BJ (cell line): ENCODE measurements around a stretch of chr17.

DNA sequence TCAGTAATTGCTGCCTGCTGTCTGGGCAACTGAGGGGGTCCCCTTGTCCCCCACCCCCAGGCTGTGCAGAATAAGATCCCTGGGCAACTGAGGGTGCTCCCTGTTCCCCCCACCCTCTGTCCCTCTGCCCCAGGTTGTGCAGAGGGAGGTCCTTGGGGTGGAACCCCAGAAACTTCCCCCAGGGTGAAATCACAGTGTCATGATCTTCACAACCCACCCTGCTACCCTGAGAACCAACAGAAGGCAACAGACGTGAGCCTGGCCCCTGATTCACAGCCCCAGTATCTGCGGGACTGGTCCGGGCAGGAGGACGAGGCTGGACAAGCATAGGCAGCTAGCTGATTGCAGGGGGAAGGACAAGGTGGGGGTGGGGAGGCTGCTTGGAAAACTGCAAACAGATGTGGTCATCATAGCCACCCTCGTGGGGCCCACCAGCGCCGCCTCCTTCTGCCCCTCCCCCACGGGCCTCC is 12.1 kb upstream of the CDC42EP4 start:
- CAGE, long polyA plus RNA, result no peak
- RRBS, result no CpG with 5 or more reads among the region's 8 CpGs

DNA sequence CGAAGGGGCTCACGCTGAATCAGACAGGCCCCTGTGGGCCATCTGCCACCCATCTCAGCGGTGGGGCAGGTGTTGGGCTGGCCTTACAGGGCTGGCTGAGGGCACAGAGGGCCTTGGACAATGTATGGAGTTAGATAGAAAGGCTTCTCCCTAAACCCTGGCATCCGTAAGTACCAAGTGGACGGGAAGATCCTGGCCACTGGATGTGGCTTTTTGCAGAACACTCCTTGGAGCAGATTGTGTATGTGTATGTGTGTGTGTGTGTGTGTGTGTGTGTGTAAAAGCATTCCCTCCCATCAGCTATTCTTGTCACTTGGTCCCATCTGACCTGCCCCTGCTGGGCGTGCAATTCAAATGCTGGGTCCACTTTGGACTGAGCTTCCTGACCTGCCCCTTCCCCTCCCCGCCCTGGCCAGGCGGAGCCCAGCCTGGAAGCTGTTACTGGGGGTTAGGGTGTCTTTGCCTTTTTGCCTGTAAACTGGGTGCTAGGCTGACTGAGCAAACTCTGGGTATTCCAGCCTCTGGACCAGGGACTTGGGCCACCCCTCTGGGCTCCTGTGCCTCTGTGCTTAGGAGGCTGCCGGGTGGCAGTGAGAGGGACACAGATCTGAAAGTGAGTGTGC is 25.1 kb upstream of the CDC42EP4 start:
- CAGE, long polyA plus RNA, result no peak
- RRBS, result no CpG with 5 or more reads among the region's 9 CpGs

DNA sequence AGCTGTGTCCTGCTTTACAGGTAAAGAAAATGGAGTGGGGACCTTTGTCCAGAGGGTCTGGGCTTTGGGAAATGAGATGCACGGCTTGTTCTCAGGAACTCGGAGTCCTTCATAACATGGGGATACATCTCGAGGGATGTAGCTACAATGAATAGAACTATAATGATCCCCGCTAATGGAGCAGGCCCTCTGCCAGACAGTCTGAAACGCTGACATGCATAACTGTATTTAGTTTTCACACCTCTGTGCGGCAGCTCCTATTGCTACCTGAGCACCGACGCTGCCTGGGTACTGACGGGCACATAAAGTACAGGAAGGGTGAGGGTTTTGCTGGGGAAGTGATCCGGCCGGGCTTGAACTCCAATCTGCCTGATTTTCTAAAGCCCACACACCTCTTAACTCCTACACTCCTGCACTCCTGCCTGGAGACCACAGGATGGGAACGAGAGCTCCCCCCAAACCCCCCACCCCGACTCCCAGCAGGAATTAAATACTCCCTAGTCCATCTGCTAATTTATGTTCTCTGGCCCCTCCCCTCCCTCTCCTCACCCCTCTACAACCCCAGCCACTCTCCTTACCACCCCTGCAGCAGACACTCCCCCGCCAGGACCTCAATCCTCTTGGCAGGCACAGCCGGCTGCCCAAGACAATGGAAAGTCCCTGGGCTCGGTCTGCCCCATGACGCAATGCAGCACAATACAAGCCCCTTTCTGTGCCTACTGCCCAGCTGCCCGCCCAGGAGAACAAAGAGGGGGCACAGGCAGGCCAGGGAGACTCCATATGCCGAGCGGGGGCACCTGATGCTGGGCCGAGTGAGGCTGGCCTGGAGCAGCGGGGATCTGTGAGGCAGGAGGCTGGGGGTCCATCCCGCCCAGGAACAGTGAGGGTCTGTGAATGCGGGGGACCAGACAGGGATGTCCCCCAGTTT is 30.1 kb upstream of the CDC42EP4 start:
- CAGE, long polyA plus RNA, result no peak
- RRBS, result no CpG with 5 or more reads among the region's 24 CpGs

DNA sequence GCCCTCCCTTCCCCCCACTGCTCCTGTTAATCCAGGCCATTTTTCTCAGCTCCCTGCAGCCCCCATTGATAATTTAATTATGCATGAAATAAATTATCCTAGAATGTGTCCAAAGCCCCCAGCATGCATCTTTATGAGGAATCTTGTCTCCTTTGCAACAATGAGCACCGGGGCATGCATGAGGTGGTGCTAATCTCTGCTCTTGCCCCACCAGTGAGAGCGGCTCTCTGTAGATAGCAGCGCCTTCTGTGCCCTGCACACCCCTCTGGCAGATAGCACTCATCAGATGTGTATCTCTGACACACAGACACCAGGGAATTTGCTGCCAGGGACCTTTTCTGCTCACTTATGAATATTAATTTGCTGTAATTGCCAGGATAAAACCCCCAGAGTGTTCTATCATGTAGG is 140.2 kb upstream of the CDC42EP4 start:
- CAGE, long polyA plus RNA, result no peak
- RRBS, result no CpG with 5 or more reads among the region's 3 CpGs

DNA sequence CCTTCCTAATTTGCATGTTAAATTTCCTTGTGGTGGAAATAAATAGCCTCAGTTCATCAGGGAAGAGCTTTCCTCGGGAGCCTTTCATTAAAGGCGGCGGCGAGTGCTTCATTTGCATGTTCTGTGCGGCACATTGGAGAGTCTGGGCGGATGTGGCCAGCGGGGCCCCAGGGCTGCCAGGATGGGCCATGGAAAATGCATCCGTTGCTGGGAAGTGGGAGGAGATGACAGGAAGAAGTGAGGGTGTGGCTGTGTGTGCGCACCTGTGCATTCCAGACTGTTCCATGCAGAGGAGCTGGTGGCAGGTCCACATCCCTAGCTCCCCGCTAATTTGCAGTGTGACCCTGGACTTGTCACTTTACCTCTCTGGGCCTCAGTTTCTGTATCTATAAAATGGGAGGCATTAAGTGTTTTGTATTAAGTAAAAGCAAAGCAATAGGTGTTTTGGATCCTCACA is 151.0 kb downstream of the SDK2 start:
- CAGE, long polyA plus RNA, result no peak
- RRBS, result no CpG with 5 or more reads among the region's 10 CpGs

DNA sequence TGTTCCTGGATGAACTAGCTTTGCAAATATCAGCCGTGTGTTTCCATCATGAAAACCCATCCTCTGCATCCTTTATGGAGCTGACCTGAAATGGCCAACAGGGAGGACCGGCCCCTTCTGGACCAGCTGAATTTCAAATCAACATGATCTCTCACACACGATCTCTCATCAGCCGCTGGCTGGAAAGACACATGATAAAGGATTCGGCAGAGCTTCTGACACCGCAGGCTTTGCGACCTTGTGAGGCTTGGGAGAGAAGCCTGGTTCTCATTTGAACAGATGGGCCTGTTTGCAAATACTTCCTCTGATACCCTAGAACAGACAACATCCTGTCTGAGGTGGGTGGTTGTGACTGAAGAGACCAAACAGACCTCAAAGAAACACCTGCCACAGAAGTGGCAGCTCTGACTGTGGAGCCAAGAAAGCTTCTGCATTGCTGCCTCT is 77.9 kb upstream of the SDK2 start:
- CAGE, long polyA plus RNA, result no peak
- RRBS, result no CpG with 5 or more reads among the region's 7 CpGs

- CAGE, long polyA plus RNA, result no peak
- RRBS, result no CpG with 5 or more reads among the region's 5 CpGs
These were observed 133.1 kb upstream of the SDK2 start for GRCh38 chr17:73777422-73777710.

GRCh38 chr17:73954969-73955506 is 248.4 kb upstream of the RPL38 start:
- CAGE, long polyA plus RNA, result no peak
- RRBS, result no CpG with 5 or more reads among the region's 7 CpGs

DNA sequence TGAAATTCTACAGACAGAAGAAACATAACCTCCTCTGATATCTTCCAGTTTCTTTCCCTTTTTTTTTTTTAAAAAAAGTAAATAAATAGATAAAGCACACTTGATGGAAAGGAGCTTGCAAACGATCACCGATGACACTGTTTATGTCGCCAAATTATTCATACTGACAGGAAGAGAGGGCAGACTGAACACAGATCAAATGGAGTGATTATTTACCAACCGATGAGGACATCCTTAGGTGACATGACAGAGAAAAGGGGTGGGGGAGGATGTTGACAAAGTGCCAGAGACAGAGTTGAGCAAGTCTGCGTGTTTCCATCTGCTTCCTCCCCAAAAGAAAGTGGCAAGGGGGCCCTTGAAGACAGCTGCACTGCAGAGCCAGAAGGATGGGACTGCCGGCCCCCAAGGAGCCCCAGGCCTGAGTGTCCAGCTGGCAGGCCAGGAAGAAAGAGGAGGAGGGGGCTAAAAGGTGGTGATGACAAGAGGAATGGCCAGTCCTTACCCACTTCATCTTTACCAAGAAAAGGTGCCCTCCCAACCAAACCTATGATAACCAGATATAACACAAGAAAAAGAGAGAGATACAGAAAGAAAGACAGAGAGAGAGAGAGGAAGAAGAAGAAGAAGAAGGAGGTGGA is 191.0 kb upstream of the RPL38 start:
- CAGE, long polyA plus RNA, result no peak
- RRBS, result no CpG with 5 or more reads among the region's 6 CpGs

- CAGE, long polyA plus RNA, result no peak
- RRBS, result no CpG with 5 or more reads among the region's 10 CpGs
These were observed 160.7 kb upstream of the RPL38 start for GRCh38 chr17:74042651-74043313.

- CAGE, long polyA plus RNA, result no peak
- RRBS, result no CpG with 5 or more reads among the region's 5 CpGs
These were observed 78.4 kb upstream of the RPL38 start for GRCh38 chr17:74124968-74125574.

DNA sequence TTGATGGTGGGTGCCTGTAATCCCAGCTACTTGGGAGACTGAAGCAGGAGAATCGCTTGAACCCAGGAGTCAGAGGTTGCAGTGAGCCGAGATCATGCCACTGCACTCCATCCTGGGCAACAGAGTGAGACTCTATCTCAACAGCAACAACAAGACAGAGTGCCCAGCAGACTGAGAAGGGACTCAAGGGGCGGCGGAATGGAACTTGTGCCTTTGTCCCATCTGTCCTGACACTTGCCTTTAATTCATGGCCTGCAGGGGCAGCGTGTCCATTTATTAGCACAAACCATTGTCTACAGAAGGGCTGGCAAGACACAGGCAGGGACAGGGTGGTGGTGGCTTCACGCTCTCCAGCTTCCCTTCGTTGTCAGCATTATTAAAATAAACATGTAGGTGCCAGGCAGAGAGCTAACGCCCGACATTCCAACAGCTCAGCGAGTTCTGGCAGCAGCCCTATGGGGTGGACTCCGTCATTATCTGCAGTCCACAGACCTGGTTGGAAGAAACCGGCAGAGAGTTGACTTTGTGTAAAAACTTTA is 16.2 kb downstream of the DNAI2 start:
- CAGE, long polyA plus RNA, result no peak
- RRBS, result no CpG with 5 or more reads among the region's 12 CpGs

DNA sequence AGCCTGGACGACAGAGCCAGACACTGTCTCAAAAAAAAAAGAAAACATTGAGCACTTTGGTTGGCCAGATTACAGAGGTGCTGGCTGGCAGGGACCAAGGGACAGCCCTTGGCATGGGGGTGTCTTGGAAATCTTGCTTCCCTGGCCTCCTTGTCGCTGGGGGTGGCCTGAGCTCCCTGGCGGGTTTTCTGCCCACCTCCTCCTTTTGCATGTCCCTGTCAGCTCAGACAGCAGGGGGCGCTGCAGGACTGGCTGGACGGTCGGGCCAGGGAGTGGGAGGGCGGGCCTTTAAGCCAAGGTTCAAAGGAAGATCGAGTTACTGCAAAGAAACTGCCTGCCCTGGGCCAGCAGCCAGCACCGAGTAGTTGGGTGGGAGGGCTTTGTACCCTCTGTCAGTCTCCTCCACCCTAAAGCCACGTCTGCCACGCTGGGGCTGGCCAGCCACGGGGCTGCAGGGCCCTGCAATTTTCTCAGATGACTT is 12.1 kb downstream of the GPR142 start:
- CAGE, long polyA plus RNA, result no peak
- RRBS, result no CpG with 5 or more reads among the region's 12 CpGs

- CAGE, long polyA plus RNA, result no peak
- RRBS, result no CpG with 5 or more reads among the region's 8 CpGs
These were observed 4.9 kb upstream of the GPRC5C start for GRCh38 chr17:74427033-74427410.

DNA sequence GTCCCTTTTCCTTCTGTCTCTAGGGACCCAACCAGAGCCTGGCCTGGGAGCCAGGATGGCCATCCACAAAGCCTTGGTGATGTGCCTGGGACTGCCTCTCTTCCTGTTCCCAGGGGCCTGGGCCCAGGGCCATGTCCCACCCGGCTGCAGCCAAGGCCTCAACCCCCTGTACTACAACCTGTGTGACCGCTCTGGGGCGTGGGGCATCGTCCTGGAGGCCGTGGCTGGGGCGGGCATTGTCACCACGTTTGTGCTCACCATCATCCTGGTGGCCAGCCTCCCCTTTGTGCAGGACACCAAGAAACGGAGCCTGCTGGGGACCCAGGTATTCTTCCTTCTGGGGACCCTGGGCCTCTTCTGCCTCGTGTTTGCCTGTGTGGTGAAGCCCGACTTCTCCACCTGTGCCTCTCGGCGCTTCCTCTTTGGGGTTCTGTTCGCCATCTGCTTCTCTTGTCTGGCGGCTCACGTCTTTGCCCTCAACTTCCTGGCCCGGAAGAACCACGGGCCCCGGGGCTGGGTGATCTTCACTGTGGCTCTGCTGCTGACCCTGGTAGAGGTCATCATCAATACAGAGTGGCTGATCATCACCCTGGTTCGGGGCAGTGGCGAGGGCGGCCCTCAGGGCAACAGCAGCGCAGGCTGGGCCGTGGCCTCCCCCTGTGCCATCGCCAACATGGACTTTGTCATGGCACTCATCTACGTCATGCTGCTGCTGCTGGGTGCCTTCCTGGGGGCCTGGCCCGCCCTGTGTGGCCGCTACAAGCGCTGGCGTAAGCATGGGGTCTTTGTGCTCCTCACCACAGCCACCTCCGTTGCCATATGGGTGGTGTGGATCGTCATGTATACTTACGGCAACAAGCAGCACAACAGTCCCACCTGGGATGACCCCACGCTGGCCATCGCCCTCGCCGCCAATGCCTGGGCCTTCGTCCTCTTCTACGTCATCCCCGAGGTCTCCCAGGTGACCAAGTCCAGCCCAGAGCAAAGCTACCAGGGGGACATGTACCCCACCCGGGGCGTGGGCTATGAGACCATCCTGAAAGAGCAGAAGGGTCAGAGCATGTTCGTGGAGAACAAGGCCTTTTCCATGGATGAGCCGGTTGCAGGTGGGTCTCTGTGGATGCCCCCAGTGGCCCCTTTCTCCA is 8.2 kb downstream of the GPRC5C start:
- CAGE, long polyA plus RNA, result no peak
- RRBS, result 83% methylated on average over 4 of the region's 43 CpGs

- CAGE, long polyA plus RNA, result no peak
- RRBS, result no CpG with 5 or more reads among the region's 8 CpGs
These were observed 2.7 kb downstream of the CD300LB start for GRCh38 chr17:74528361-74529112.

DNA sequence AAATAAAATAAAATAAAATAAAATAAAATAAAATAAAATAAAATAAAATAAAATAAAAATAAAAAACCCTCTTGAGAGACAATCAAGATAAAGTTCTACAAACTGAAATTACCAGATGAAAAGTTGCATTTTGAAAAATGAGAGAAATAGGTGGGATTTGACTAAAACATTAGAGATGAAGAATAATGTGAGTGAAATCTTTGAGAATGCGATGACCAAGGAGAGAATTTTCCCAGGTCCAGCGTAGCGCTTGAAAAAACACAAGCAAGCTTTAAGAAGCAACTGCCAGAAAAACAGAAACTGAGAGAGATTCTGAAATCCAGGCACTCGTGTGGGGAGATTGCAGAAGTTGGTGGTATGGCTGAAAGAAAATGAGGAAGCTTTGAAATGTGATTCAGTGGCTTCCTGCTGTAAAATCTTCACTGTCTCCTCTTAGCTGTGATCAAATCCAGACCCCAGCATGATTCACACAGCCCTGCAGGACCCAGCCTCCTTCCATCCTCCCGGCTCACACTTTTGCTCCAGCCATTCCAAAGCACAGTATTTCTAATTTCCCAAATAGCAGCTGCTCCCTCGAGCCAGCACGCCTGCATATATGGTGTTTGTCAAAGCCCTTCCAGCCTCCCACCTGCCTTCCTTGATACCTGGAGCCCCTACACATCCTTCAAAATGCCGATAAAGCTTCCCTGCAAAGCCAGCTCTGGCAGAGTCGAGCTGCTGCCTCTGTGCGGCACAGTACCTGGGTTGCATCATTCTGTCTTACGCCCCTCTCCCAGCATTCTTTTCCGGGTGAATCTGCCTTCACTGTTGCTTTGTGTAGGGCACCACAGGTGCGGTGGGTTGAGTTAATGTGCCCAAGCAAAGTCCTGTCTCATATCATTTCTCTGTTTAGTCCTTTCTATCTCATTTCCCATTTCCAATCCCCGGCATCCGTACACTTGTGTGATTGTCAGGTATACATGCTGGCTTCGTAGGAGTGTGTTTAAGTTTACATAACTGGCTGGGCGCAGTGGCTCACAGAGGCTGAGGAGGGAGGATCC is 8.4 kb upstream of the CD300E start:
- CAGE, long polyA plus RNA, result no peak
- RRBS, result no CpG with 5 or more reads among the region's 17 CpGs

DNA sequence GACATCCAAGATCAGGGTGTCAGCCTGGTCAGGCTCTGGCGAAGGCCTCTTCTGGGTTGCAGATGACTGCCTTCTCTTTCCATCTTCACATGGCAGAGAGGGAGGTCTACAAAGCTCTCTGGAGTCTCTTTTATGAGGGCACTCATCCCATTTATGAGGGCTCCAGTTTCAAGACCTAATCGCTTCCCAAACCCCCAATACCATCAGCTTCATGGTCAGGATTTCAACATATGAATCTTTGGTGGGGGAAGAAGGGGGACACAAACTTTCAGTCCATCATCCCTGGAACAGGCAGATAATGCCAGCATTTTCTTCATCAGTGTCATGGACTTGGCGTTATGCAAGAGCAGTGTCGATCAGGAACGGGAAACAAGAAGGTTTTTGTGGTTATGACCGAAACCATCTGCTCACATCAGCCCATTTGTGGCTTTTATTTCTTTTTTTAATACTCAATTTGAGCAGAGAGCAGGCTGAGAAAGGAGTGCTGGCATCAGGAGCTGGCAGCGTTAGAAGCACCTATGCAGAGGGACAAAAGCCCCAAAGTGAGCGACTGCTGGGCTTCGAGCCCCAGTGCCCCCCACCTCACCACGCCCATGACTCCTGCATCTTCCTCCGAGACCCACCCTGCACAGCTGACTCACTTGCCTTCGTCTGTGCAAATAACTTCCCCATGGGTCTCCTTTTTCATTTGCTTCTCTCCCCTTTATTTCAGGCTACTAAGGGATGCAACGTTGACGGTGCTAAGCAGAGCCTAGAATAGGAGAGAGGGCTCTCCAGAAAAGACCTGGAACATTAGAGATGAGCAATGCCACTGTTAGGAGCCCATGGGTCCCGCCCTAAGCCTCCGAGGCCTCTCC is 16.1 kb upstream of the CD300E start:
- CAGE, long polyA plus RNA, result no peak
- RRBS, result no CpG with 5 or more reads among the region's 16 CpGs

- CAGE, long polyA plus RNA, result no peak
- RRBS, result no CpG with 5 or more reads among the region's 2 CpGs
These were observed 18.3 kb upstream of the CD300E start for GRCh38 chr17:74641892-74642257.

GRCh38 chr17:74761850-74762496 is 13.5 kb downstream of the NHERF1 start:
- CAGE, long polyA plus RNA, result no peak
- RRBS, result no CpG with 5 or more reads among the region's 13 CpGs